Aorta (tissue), 1 donor: ENCODE measurements around the genes OR4K2, OR4L1, OR5AU1, METTL3 and SALL2.

- PRO-cap, result no peak
Measured at GRCh38 chr14:19874957-19875420, at the start of gene OR4K2. TSS of gene OR4K2 (plus strand) at chr14:19875142.

DNA sequence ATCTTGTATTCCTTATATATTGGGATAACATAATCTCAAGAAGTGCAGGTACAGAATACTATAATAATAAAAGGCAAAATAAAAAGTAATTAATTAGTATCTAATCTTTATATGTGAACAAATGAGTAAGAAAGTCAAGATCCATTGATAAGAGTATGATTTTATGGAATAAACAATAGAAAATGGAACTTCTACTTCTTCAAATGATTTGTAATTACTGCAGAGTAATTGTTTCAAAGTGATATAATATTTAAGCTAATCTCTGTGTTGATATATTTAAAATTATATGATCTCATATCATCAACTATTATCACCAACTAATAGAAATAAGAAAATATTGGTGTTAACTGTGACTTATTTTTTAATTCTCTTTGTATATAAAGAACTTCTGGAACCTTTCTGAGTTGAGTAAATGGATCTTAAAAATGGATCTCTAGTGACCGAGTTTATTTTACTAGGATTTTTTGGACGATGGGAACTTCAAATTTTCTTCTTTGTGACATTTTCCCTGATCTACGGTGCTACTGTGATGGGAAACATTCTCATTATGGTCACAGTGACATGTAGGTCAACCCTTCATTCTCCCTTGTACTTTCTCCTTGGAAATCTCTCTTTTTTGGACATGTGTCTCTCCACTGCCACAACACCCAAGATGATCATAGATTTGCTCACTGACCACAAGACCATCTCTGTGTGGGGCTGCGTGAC lies at the start of gene OR4L1:
TSS of gene OR4L1 (plus strand) at position 413 of the 708 bp plus-strand sequence.
- PRO-cap, result no peak

GRCh38 chr14:20414708-20415287 lies 1.5 kb upstream of the TEP1 start:
- PRO-cap, result no peak

- PRO-cap, result bidirectional peak, plus-strand start at chr14:20470119, minus-strand start at chr14:20470044
Measured at GRCh38 chr14:20469940-20471044, 1.1 kb downstream of the PNP start.

- PRO-cap, result no peak
Measured at GRCh38 chr14:20602560-20602844, 11.3 kb upstream of the RNASE12 start.

DNA sequence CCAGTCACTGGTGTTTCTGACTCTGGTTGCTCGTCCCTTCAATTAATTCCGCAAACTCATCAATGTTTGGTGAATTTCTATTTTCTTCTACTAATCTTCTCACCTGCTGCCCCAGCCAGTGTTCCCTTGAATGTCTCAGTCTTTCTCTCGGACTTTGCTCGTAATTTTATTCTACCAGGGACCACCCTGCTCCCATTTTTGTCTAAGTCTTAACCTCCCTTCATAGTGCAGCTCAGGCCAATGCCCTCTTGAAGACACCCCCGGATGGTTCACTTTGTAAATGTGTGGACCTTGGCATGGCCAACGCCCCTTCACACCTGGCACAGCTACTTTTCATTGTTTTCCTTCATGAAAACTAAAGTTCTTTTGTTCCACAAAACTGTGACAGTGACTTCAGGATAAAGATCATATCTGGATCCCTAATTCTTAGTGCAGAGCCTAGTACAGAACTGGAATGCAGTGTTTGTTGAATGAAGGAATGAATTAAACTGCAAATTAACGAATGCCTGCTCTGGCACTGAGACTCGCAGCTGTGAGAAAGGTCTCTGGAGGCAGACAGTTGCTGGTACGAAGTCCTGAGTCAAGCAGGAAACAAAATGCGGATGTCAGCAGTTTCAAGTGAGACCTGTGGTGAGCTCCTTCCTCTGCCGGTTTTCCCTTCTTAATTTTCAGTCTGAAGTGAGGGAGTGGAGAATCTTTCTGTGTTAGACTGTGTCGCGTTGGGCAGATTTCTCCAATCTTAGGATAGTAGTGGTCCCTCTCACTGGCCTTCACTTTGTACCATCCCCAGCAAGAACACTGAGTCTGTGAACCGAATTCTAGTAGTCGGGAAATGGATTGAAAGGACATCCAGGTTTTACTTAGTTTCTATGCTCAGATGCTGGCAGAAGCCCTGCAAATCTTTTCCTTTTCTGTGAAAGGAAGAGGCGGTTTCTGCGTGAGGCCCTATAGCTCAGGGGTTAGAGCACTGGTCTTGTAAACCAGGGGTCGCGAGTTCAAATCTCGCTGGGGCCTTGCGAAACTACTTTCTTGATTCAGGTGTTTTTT lies 3.3 kb upstream of the RNASE4 start:
- PRO-cap, result no peak

- PRO-cap, result no peak
Measured at GRCh38 chr14:20715405-20715621, 26.7 kb downstream of the ANG start.

DNA sequence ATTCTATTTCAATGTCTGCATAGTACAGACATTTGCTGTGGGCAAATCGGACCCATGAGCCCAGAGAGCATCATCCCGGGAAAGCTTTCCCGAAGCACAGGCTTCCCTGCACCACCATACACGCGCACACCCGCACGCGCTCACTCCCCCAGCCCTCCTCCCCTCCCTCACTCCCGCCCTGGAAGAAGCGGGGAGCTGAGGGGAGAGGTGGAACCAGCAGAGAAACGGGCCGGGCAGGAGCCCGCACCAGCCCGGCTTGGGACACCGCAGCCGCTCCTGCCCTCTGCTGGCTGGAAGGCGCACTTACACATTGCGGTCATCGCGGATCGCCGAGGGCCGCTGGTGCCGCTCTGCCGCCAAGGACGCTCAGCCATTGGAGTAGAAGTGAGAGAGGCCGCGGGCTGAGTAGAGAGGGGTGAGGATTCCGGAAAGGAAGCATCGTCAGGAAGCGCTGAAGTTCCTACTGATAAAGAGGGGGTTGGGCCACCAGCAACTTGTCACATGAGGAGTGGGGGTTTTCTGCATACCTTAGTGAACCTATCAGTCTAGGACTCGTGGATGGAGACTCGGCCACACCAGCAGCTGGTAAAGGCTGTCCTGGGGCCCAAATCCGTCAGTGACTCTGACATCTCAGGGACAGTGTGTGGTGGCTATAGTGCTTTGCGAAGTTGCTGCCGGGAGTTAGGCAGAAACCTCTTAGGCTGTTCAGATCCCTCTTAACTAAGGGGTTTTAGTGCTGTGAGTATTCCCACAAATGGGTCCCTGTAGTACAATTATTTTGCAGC lies 16.2 kb downstream of the RNASE2 start:
- PRO-cap, result bidirectional peak, plus-strand start at position 550 of the sequence, minus-strand start at position 278 of the sequence

- PRO-cap, result no peak
Measured at GRCh38 chr14:21037107-21037446, 2.5 kb upstream of the RNASE13 start.

- PRO-cap, result no peak
Measured at GRCh38 chr14:21155950-21156356, at the start of gene OR5AU1. TSS of gene OR5AU1 (minus strand) at chr14:21156063.

GRCh38 chr14:21169810-21170118 lies 13.9 kb upstream of the OR5AU1 start:
- PRO-cap, result no peak

DNA sequence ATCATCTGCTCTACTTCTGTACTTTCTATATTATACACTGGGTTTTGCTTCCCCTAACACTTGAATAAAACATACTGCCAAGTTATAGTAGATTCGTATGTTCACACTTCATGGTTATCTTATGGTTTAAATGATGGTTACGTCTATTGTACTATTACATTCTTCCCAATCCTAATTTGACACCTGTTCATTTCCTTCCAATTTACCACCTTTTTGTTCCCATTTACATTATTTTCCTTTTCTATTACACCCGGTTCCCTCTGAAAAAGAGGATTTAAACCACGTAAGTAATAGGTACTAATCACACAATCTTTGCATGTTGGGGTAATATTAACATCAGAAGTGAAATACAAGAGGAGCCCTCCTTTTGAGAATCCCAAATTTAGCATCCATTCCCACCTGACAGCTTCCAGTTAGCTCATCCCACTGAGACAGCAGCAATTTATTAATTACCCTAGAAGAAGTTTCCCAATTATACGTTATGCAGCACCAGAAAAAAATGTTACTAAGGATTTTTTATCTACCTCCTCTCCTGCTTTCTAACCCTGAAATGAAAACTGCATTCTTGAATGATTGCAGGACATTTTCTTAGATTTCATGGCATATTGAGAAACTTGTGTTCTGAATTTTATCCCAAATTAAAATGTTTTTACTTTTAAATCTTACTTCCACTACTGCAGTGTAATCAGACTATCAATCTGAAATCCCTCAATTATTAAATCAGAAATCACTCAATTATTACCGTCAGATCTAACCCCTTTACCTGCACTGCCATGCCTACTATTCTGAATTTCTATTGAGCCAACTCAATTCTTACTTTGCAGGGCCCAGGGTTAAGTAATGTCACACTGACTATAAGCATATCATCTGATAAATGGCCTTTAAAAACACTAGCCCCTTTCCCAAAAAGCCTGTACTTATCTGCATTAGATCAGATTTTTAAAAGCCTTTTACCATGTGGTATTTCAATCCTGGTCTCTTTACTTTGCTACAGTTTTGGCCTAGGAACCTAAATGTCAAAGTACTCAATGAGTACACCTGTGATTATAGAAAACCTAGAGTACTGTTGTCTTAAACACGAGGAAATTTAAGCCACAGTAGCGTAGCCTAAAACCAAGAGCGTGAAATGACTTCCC lies 52.2 kb upstream of the OR5AU1 start:
- PRO-cap, result no peak

DNA sequence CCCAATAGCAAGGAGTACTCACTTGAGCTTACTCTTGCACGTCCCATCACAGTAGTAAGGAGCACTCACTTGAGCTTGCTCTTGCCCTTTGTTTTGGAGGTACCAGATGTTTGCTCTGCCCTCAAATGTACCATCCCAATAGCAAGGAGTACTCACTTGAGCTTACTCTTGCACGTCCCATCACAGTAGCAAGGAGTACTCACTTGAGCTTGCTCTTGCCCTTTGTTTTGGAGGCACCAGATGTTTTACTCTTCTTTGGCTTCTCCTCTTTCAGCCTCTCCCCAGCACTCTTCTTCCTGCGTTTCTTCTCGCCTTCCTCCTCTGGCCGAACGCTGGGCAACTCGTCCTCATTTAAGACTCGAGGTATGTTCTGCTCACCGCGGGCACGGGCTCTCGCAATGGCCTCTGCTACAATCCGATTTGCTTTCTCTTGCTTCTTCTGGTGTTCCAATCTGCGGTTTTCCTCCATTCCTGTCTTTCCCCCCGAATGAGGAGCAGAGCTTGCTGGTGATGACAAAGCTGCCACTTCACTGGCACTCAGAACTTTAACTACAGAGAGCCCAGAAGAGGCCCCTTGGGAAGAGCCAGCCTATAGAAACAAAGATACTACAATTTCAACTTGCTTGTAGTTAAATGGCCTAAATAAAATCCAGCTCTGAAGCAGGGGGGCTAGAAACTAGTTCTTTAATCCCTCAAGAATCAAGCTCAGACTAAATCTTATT lies 28.1 kb downstream of the CHD8 start:
- PRO-cap, result no peak

GRCh38 chr14:21430727-21431789 lies 24.9 kb downstream of the CHD8 start:
- PRO-cap, result no peak

DNA sequence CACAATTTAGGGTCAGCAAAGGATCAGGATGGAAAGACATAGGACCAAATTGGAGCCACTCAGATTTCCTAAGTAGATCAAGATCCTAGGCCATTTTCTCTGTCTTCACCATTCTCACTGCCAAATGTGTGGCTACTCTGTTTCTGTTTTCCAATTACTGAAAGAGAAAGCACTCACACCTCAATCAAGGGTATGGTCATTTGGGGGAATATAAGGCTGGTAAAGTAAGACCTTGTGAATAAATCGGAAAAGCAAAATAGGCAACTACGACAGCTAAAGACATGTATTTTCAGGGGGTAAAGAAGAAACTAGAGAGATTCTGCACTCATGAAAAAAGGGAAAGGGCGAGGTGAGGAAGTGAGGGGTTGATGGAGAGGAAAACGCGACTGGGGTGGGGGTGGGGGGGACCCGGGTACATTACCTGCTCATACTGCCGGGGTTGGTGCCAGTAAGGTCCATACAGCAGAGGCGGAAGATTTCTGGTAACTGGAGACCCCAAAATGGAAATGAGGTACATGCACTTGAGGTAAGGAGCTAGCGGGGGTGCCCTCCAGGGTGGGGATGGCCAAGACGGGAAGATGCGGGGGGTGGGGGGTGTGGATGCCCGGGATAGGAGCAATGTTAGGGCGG lies 19.3 kb downstream of the CHD8 start:
- PRO-cap, result no peak

DNA sequence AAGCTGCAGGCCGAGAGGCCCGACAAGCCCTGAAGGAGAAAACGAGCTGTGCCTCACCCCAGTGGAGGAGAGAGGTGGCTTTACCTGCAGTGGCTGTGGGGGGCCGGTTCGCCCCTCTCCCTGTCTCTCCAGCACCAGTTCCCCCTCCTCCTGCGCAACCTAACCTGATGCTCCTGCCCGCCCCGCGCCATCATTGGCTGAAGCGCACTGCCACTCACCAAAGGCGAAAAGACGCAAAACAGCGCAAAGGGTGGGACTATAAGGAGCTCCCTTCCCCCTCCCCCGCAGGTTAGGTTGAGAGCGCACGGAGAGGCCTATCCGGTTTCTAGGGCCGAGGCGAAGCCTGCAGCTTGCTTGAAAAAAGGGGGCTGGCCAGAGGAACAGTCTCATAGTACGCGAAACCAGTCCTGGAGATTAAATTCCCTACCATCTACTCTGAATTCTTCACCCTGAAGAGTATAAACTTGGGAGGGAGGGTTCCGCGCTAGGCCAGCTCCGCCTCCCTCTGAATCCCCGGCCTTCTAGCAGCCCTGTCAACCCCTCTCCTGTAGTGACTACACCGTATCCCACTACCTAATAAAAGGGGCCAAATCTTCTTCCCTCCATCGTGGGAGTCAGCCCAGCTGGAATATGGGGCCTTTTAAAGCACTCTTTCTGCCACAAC lies 18.7 kb downstream of the CHD8 start:
- PRO-cap, result bidirectional peak, plus-strand start at position 357 of the sequence, minus-strand start at position 223 of the sequence

DNA sequence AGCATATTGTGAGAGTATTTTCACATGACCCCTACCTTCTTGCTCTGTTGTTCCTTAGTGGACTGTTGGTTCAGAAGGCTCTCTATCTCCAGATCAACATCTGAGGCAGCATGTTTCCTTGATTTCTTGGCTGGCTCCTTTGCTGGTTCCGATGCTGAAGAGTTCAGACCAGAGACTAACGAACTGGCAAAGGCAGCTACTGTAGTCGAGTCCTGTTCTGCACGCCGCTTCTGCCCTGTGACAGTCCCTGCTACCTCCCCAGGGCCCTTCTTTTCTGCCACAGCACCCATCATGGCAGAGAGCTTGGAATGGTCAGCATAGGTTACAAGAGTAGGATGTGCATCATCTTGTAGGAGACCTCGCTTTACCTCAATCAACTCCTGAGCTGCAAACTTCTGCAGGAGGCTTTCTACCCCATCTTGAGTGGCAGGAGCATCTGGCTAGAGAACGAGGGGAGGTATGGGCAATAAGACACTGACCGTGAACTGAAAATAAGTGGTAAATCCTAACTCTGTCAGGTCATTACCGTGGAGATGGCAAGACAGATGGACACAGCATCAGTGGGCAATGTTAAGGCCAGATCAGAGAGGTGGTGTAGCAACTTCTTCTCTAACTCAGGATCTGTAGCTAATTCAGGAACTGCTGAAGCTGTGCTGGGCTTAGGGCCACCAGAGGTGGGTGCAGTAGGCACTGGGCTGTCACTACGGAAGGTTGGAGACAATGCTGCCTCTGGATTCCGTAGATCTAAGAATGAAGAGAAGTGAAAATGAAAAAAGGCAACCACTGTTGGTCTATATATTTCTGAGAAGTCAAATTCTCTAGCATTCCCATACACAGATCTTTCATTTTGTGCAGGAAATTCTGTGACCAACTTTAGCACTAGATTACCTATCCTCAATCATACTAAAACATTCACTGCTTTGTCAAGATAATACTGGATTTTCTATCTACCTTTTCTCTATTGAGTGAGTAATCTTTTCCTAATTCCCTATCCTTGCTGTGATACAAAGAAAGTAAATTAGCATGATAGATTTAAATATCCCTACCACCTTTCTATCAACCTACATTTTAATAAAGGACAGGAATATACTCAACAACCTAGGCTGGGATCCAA lies 7.6 kb downstream of the METTL3 start:
- PRO-cap, result no peak

DNA sequence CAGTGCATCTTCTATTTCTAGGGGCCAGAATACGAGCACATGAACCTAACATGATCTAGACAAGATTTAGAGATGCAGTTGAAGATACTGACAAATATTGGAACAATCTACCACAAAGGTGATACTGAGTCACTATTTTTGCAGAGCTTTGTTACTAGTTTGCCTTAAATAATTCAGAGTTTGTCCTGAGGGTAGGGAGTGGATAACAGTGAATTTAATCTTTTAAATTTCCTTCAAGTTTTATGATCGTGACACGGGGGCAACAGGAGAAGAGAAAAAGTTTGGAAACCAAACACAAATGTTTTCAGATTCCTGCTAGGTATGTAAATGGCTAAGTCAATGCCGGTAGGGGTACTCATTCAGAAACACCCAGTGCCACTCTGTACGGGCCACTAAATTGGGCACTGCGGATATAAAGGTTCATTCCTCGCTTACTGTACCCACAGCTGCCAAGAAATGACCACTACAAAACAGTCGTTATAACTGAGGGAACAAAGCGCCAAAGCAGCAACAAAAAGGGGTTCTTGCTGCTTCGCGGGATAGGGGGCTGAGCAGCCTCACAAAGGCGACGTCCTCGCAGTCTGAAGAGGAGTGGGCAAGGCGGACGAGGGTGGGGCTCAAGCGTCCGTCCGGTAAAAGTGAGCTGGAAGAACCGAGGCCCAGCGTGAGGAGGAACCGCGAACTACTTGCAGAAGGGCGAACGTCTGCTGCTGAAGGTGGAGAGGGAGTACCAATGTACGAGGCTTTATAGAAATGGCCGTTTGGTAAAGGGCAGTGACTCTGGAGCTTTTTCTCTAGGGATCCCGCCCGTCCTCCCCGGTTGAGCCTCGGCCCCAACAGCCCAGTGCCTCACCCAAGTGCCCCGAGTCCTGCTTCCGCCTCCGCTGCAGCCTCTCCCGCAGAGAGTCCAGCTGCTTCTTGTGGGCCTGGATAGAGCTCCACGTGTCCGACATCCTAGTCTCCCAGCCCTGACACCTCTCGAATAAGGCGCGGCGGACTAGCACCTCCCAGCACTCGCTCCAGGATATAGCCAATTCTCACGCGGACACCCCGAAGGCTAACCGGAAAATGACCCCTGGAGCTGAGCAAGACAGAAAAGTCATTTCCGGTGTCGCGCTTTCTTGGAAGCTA lies at the start of gene METTL3:
TSS of gene METTL3 (minus strand) at position 1,070 of the 1,131 bp plus-strand sequence.
- PRO-cap, result bidirectional peak, plus-strand start outside the sequence, minus-strand start at position 1,059 of the sequence

GRCh38 chr14:21526106-21527086 lies at the start of gene SALL2:
TSS of gene SALL2 (minus strand) at chr14:21526346.
- PRO-cap, result bidirectional peak, plus-strand start at chr14:21526459, minus-strand start at chr14:21526246

DNA sequence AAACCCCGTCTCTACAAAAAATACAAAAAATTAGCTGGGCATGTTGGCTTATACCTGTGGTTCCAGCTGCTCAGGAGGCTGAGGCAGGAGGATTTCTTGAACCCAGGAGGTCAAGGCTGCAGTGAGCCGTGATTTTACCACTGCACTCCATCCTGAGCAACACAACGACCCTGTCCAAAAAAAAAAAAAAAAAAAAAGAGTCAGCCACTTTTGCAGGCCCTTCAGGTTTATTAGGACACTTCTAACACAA lies 269 bp downstream of the OR4E1 start:
- PRO-cap, result no peak